Ovary (tissue), 7 donors: Measurements from ENCODE around the gene OR4D2.

- PRO-cap, 7 experiments = no peak in any of the 7 experiments
- RAMPAGE, long total RNA, 2 experiments = no peak in any of the 2 experiments
These were observed at the start of gene OR4D2 for GRCh38 chr17:58166696-58167260. Gene OR4D2 (plus strand): TSS chr17:58166982.

- PRO-cap, 7 experiments = no peak in any of the 7 experiments
- RAMPAGE, long total RNA, 2 experiments = no peak in any of the 2 experiments
These were observed 8.2 kb upstream of the EPX start for GRCh38 chr17:58184277-58184775.

GRCh38 chr17:58325715-58325963 is 3.0 kb downstream of the TSPOAP1 start:
- PRO-cap, 7 experiments = no peak in any of the 7 experiments
- RAMPAGE, long total RNA, 2 experiments = no peak in any of the 2 experiments

DNA sequence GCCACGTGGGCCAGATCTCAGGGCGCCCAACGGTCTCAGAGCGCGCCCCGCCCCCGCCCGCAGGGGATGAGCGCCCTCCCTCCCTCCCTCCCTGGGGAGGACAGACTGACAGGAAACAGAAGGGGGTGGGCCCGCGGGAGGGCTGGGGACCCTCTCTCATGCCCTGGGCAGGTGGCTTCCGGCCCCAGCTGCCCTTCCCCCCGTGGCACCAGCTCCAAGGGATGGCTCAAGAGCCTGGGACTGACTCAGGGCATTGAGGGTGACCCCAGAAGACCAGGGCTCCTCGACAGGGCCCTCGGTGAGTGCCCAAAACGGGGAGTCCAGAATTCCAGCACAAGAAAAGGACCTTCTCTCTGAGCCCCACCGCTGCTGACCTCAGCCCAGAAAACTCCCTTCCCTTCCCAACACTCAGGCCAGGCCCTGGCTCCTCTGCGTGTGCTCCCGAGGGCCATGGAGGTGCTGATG is 4.0 kb upstream of the TSPOAP1 start:
- PRO-cap, 7 experiments = no peak in any of the 7 experiments
- RAMPAGE, long total RNA, 2 experiments = no peak in any of the 2 experiments

- PRO-cap, 7 experiments = no peak in any of the 7 experiments
- RAMPAGE, long total RNA, 2 experiments = no peak in any of the 2 experiments
These were observed 7.9 kb downstream of the SUPT4H1 start for GRCh38 chr17:58343771-58344849.

DNA sequence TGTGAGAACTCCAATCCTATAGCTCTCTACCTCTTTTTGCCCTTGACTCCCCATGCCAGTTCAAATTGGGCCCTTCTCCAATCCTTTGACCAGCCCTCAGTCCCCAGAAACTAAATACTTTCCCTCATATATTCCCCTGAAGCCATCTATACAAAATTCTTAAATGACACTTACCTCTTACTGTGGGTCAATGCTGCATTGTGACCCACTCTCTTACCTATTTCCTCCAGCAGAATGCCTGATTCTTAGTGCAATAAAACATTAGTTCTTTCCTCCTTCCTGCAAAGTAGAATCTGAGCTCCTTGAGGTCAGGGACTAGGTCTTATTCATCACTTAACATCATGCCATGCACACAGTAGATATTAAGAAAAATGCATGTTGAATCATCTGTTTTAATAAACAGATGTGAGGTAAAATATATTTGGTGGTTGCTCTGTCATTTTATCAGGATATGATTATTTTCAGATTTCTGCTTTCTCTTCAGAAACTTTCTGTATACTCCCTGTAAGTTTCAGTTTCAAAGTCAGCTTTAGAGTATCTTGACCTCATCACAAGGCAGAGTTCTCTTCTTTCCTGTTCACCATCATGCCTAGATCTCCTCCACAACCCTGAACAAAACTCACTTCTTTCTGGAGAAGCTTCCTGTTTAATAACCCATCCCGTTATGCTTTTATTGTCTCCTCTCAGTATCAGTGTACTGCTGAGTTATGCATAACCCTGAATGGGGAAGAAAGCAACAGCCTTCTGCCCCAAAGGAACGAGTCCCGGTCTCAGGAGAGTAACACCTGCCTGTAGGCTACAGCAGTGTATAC is 30.2 kb upstream of the SUPT4H1 start:
- PRO-cap, 7 experiments = no peak in any of the 7 experiments
- RAMPAGE, long total RNA, 2 experiments = no peak in any of the 2 experiments

DNA sequence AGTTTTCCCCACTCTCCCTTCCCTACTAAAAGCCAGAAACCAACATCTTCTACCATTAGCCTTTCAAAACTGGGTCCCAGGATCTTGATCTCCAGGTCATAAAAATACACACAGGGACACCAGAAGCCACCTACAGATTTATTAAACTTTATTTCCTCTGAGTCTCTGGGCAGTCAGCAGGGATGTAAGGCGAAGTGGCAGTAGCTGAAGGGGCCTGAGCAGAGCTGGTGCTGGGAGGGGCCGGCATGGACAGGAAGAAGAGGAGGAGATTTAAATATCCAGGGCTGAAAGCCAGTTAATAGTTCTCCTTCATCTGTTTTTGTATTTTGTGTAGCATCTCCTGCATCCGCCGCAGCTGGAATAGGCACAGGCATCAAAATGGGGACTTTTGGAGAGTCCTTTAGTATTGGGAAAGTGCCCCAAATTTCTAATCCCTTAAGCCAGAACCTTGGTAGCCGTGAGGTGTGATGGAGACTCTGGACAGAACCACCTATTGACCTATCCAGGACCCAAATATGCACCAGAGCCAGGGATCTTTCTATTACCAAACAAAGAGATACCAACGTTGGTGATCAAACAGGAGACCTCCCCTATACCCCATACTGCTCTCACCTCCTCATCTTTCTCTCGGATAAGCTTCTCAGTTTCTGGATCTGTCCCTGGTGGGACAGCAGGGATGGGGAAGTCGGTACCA is 5.8 kb upstream of the MTMR4 start:
- PRO-cap, 7 experiments = no peak in any of the 7 experiments
- RAMPAGE, long total RNA, 2 experiments = no peak in any of the 2 experiments

DNA sequence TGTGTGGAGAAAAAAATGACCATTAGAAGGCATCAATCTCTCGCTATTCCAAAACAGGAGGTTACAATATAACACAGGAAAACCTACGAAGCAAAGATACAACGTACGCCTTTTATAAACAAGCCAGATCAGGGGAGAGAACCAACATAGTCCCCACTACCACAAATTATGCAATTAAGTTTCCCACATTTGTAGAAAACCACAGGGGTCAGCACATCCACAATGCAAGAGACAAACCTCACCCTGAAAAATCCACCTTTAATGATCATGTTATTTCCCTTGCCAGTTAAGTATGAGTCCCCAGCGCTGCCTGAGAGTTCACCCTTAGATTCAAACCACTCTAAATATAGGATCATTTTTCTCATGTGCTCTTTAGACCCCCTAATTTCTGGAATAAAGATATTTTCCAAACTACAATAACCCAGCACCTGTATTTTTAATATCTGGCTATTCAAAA is 12.4 kb downstream of the IGBP1C start:
- PRO-cap, 7 experiments = peak in 2 of 7 experiments; most common minus-strand start position 294 of the sequence (in 2)
- RAMPAGE, long total RNA, 2 experiments = no peak in any of the 2 experiments

- PRO-cap, 7 experiments = no peak in any of the 7 experiments
- RAMPAGE, long total RNA, 2 experiments = no peak in any of the 2 experiments
These were observed 547 bp downstream of the PPM1E start for GRCh38 chr17:58756032-58756770.

- PRO-cap, 7 experiments = no peak in any of the 7 experiments
- RAMPAGE, long total RNA, 2 experiments = no peak in any of the 2 experiments
These were observed 7.9 kb downstream of the PRR11 start for GRCh38 chr17:59163408-59163797.

DNA sequence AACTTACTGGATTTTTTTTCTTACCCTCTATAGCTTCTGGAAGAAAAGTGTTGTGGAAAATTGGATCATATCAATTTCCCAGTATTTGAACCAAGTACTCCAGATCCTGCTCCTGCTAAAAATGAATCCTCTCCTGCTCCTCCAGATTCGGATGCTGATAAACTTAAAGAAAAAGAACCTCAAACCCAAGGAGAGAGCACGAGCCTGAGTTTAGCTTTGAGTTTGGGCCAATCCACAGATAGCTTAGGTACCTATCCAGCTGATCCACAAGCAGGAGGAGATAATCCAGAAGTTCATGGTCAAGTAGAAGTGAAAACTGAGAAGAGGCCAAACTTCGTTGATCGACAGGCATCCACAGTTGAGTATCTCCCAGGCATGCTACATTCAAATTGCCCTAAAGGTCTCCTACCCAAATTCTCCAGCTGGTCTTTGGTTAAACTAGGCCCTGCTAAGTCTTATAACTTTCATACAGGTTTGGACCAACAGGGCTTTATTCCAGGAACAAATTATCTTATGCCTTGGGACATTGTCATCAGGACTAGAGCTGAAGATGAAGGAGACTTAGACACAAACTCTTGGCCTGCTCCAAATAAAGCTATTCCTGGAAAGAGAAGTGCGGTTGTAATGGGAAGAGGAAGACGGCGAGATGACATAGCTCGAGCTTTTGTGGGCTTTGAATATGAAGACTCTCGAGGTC is 3.0 kb downstream of the SMG8 start:
- PRO-cap, 7 experiments = no peak in any of the 7 experiments
- RAMPAGE, long total RNA, 2 experiments = no peak in any of the 2 experiments

GRCh38 chr17:59378539-59379111 is 47.2 kb downstream of the YPEL2 start:
- PRO-cap, 7 experiments = no peak in any of the 7 experiments
- RAMPAGE, long total RNA, 2 experiments = no peak in any of the 2 experiments

DNA sequence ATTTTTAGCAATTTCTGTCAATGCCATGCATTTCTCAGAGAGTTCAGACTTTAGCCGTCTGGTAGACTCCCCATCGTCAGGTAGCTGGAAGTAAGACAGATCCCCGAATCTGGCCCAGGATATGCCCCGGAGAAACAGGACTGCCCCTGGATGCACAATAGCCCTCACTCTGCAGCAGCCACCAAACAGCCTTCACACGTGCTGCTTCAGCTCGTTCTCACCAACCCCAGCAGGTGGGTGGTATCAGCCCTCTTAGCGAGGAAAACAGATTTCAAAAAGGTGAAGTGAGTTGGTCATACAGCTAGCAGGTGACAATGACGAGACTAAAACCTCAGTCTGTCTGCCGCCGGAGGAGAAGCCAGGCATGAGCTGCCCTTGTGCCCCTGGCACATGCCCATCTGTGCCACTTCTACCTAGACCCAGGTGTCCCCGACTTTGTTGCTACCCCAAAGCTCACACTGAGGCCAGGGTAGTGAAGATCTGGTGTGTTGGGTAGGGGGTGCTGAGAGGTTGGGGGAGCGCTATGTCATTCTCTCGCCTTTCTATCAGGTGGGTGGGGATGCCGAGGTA is 92.5 kb downstream of the YPEL2 start:
- PRO-cap, 7 experiments = no peak in any of the 7 experiments
- RAMPAGE, long total RNA, 2 experiments = no peak in any of the 2 experiments

- PRO-cap, 7 experiments = peak in 2 of 7 experiments; most common minus-strand start chr17:59566117 (in 1)
- RAMPAGE, long total RNA, 2 experiments = no peak in any of the 2 experiments
These were observed 862 bp downstream of the DHX40 start for GRCh38 chr17:59566015-59566929.

GRCh38 chr17:59616369-59616819 is 3.3 kb upstream of the CLTC start:
- PRO-cap, 7 experiments = no peak in any of the 7 experiments
- RAMPAGE, long total RNA, 2 experiments = no peak in any of the 2 experiments

DNA sequence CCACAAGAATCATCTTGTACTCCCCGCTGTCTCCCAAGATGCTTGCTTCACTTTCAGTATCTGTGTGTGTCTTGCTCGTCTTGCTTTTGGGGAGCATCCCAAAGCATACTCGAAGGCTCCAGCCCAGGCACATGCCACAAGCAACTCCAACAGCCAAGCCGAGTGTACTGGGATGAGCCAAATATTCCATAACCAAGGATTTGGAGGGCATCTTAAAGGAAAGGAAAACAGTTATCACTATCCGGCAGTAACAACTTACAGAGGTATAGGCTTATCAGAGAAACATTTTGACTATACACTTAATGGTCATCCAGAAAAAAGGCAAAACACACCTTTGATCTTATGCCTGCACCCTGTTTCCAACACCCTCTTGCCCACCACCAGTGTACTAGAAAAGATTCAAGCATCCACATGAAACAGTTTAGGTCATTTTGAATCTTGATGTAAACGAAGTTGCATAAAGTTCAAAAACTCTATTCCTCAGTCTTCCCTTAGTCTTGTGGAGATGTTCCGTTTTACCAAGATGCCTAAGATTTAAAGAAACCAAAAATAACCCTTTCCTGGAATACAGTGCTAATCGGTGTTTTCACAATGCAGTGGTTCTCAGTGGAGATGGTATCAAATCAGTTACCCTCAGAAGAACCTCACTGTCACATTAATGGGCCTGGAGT is 9.3 kb downstream of the PTRH2 start:
- PRO-cap, 7 experiments = no peak in any of the 7 experiments
- RAMPAGE, long total RNA, 2 experiments = no peak in any of the 2 experiments

GRCh38 chr17:59707789-59708059 is 270 bp downstream of the VMP1 start:
- PRO-cap, 7 experiments = no peak in any of the 7 experiments
- RAMPAGE, long total RNA, 2 experiments = no peak in any of the 2 experiments

- PRO-cap, 7 experiments = peak in 1 of 7 experiments; most common plus-strand start chr17:59783436 (in 1); most common minus-strand start chr17:59783433 (in 1)
- RAMPAGE, long total RNA, 2 experiments = no peak in any of the 2 experiments
These were observed 75.7 kb downstream of the VMP1 start for GRCh38 chr17:59783234-59783546.

GRCh38 chr17:59814586-59815085 is 78.1 kb downstream of the TUBD1 start:
- PRO-cap, 7 experiments = peak in 1 of 7 experiments; most common plus-strand start chr17:59814965 (in 1); most common minus-strand start chr17:59814831 (in 1)
- RAMPAGE, long total RNA, 2 experiments = no peak in any of the 2 experiments

DNA sequence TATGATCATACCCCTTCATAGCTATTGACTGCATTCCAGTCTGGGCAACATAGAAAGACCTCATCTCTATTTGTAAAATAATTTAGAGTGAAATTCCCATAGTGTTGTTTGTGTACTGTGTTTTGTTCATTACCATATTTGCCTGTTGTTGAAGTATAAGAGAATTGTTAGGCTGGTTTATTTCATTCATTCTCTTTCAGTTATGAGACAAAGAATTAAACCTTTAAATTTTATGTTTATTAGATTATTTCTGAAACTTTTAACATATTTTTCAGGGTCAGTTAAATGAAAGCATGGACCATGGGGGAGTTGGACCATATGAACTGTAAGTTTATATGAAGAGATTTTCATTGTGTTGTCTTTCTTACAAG is 17.4 kb downstream of the RPS6KB1 start:
- PRO-cap, 7 experiments = no peak in any of the 7 experiments
- RAMPAGE, long total RNA, 2 experiments = no peak in any of the 2 experiments